LNCaP clone FGC (cell line): ENCODE measurements around a stretch of chr1.

GRCh38 chr1:115189850-115190544, 100.7 kb upstream of the TSPAN2 start:
- RRBS, 2 experiments: no CpG with 5 or more reads among the region's 5 CpGs

DNA sequence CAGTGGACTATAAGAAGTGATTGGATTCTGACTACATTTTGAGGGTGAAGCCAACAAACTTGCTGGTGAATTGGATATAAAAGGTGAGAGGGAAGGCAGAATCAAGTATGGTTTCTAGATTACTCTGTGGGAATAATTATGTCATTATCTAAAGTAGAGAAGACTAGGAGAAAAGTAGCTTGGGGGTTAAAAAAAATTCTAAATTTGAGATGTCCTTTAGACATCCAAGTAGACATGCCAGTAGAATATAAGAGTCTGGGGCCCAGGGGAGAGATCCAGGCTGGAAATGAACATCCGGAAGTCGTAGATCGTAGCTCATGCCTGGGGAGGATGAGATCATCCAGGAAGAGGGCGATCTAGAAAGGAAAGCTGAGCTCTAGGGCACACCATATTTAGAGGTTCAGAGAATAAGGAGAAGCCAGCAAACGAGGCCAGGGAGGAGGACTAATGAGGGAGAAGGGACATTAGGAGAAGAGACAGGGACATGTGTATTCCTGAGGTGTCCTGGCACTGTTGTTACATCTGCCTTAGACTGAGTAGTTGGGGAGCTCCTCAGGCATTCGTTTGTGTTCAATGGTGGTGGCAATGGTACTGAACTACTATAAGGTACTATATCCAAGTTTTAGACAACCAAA, 12.2 kb downstream of the NGF start:
- RRBS, 2 experiments: no CpG with 5 or more reads among the region's 6 CpGs

DNA sequence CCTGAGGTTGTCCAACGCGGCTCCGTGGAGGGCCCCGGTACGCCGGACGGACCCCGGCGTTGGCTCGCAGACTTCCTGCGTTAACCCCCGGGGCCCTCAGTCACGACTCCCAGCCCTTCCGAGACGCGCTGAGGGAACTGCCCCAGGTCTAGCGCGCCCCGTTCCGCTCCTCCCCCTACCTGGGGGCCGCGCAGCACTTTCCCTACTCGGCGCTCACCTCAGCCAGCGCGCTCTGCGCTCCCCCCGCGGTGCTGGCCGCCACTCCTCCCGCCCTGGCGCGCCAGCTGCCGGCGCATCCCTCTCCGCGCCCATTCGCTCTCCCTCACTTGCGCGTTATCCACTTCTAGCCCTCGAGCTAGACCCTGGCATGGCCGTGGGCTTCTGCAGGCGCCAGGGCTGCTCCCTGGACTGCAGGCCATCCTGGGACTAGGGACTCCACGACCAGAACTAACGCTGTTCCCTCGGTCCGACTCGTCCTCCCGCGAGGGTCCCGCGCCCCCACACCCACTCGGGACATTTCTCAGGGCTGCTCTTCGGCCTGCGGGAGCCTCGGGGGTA, 438 bp downstream of the NGF start:
- RRBS, 2 experiments: no CpG with 5 or more reads among the region's 56 CpGs

DNA sequence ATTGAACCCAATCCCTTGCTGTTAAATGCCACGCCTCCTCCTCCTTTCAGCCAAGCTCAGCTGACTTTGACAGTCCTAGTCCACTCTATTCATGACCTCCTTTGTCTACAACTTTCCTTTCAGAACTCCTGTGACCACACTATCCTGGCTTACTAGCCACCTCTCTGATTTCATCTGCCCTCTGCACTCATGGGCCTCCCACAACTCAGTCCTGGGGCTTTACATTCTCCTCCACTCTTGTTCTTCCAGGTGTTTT, 4.0 kb upstream of the NGF start:
- RRBS, 2 experiments: no CpG with 5 or more reads among the region's 1 CpG

DNA sequence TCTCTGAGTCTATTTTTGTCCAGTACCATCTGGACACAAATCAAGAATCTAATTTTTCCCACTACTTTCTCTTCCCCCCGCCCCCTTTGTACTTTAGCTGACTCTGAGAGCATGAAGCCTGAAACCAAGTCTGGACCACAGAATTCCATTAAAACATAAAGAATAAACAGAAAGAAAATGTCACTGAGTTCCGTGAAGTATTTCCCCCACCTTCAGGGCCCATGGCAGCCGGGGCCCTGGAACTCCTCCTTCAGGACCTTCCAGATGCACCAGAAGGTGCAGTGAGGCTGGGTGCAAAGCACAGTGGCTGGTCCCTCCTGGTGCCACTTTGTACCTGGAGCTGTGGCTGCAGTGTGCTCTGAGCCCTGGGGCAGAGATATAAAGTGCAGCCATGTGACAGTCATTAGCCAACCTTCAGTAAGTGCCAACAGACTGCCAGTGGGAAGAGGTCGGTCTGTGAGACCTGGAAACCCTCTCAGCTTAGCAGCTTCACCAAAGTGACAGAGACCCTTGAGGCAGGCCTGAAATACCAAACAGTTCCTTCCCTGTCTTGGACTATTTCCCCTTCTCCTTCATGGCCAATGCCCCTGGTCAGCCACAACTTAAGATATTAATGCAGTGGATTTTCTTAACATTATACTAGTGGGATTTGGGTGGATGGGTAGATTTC, 26.6 kb upstream of the NGF start:
- RRBS, 2 experiments: no CpG with 5 or more reads among the region's 4 CpGs

- RRBS, 2 experiments: 86 to 88% methylated on average over 38 to 40 of the region's 59 CpGs
Observed at GRCh38 chr1:115837470-115838166, 3.3 kb downstream of the NHLH2 start.

- RRBS, 2 experiments: no CpG with 5 or more reads among the region's 11 CpGs
Observed at GRCh38 chr1:115977038-115977443, 728 bp downstream of the SLC22A15 start.

GRCh38 chr1:116006388-116007162, 30.3 kb downstream of the SLC22A15 start:
- RRBS, 2 experiments: no CpG with 5 or more reads among the region's 5 CpGs

DNA sequence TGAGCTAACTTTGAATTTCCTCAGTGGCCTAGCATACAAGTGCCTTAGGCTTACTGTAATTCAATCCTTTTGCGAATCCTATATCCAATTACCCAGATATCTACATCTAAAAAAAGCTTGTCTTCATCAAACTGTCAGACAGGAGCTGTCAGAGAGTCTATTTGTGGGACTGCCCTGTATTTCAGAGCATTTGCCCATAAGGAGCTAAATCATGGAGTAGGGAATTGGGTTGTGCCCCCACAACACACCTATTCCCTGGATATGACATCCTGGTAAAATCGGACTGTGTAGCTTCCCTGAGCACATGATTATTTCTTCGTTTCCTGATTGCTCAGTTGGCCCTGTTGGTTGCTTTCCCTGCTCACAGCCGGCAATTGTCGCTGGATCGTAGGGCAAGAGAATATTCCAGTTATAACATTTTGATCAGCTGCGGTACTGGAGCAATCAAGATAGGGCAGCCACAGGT, 766 bp upstream of the MAB21L3 start:
- RRBS, 2 experiments: no CpG with 5 or more reads among the region's 7 CpGs

GRCh38 chr1:116152550-116153005, 41.4 kb downstream of the MAB21L3 start:
- RRBS, 2 experiments: no CpG with 5 or more reads among the region's 5 CpGs

DNA sequence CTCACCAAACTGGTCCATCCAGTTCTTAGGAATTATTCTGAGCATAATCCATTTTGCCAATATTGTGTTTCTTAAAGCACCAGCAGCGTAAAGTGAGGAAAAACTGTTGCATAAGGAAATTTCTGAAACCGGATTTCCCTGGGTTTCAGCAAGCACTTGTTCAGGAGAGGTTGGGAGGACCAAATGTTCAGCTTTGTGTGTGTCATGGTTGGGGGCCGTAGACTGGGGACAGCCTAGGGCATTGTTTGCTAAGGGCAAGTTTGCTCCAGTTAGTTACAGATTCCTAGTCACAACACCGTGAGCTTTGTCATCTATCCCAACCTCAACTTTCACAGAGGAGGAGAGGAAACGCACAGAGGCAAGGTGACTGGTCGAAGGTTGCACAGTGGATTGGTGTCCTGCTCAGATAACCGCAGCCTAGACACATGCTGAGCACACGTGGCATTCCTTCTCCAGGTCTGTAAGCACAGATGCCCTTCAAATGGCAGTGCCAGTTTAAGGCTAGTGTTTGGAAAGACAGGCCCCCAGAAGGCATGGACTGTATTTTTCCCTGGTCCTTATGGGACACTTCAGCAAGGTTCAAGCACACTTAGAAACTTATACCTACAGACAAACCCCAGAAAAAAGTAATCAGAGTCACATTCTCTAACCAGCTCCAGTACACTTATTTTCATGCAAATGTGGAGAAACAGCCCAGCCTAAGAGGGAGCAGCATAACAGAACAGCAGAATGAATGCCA, 60.7 kb upstream of the ATP1A1 start:
- RRBS, 2 experiments: no CpG with 5 or more reads among the region's 8 CpGs

GRCh38 chr1:116334726-116335387, 38.2 kb upstream of the ATP1A1 start:
- RRBS, 2 experiments: no CpG with 5 or more reads among the region's 9 CpGs

DNA sequence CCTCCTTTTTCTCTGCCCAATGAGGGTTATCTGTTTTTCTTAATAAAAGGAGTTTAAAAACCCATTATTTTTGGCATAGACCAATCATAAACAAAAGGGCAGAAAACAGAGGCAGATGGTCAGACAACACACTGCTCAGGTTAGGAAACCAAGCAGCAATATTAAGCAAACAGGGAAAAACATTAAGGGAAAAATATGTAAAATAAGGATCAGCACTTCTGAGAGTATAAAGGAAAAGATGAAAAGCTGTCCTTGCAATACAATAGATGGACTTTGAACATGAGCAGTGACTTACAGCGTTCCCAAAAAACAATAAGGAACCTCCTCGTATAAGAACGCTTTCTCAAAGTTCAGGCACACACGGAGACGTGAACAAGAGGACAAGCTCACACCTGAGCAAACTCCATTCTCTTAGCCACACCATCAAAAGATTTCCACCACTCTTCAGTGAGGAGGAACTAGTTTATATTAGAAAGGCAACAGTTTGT, 37.3 kb upstream of the ATP1A1 start:
- RRBS, 2 experiments: no CpG with 5 or more reads among the region's 5 CpGs

- RRBS, 2 experiments: 1 to 2% methylated on average over 12 of the region's 23 CpGs
Observed at GRCh38 chr1:116372938-116373173, 188 bp upstream of the ATP1A1 start.

DNA sequence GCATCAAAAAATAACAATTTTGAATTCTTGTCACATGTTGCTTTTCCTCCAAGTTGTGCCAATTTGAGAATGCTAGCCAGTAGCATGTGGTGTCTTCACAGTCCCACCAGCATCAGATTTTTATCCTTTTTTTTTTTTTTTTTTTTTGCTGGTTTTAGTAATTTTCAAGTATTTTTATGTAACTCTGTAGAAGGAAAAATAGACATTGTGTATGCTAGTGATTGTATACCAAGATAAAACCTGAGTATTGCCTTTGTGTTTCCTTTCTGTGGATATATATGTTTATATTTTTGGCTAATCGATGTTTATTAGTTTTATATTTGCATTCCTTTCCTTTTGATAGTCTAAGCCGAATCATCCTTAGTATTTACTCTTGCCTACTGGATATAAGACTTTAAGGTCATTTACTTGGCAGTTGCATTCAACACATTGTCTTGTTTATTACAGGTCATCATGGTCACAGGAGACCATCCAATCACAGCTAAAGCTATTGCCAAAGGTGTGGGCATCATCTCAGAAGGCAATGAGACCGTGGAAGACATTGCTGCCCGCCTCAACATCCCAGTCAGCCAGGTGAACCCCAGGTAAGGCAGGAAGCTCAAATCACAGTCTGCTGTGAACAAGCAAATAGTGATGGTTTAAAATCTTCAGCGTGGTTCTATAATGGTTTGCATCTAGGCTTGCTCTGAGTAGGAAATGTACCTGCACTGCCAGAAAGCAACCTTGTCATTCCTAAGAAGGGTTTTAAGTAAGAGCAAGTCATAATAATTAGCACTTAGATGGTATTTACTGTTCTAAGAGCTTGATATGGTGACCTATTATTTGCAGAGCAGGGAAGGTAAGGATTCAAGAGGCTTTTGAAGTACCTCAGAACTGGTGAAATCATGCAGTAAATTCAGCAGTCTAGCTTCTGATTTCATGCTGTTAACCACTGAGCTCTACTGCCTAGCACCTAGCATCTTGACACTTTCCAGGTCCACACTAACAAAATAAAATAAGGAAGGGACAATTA, 23.4 kb downstream of the ATP1A1 start:
- RRBS, 2 experiments: no CpG with 5 or more reads among the region's 5 CpGs

DNA sequence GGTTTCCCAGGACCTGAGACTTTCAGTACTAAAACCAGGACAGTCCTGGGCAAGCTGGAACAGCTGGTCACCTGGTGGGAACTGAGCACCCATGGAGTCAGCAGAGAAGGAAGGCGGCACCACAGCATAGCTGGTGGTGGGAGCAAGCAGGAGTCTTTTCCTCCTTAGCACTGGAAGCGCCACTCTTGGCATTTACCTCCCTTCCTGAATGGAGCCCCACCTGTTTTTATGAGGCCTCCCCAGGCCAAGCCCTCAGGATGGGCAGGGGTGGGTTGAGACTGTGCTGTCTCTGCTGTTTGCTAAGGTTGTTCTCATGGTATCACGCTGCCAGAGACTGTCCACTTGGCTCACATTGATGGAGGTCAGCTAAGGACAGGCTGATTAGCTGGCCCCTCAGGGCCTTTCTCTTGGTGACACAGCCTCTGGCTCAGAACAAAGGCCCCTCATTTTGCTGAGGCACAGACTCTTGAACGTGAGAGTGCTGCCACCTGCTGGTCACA, 85.8 kb downstream of the CD58 start:
- RRBS, 2 experiments: no CpG with 5 or more reads among the region's 4 CpGs

- RRBS, 2 experiments: 90% methylated on average over 3 of the region's 23 CpGs
Observed at GRCh38 chr1:116531759-116532529, 38.9 kb downstream of the CD58 start.

- RRBS, 2 experiments: 96 to 97% methylated on average over 2 of the region's 22 CpGs
Observed at GRCh38 chr1:116532846-116533846, 37.7 kb downstream of the CD58 start.

GRCh38 chr1:116737391-116737916, 16.8 kb upstream of the CD2 start:
- RRBS, 2 experiments: no CpG with 5 or more reads among the region's 8 CpGs

- RRBS, 2 experiments: no CpG with 5 or more reads among the region's 13 CpGs
Observed at GRCh38 chr1:116738537-116739450, 15.4 kb upstream of the CD2 start.